REH cell (cell line): ENCODE measurements around a stretch of chr12.

- PRO-cap, result no peak
Observed at GRCh38 chr12:2858301-2858866, 1.5 kb upstream of the TEX52 start.

DNA sequence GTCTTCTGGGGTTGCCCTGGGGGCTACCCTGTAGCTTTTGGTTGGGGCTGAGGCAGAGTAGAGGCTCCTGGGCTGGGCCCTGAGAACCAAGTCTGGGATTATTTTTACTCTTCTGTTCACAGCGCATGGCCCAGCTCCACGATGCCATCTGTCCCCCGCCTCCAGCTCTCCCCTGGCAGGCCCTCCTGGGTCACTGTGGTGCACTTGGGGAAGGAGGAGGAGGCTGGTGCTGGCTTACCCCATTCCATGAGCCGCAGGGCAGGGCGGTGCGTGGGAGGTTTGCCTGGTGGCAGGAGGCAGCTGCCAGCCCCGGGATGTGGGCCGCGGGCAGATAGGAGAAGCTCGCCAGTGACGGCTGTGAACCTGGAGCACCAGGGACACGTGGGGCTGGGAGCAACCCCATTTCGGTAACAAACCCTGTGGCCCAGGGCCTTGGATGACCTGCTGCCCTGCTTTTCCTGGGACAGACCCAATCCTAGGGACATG lies 23.2 kb downstream of the TEAD4 start:
- PRO-cap, result no peak

DNA sequence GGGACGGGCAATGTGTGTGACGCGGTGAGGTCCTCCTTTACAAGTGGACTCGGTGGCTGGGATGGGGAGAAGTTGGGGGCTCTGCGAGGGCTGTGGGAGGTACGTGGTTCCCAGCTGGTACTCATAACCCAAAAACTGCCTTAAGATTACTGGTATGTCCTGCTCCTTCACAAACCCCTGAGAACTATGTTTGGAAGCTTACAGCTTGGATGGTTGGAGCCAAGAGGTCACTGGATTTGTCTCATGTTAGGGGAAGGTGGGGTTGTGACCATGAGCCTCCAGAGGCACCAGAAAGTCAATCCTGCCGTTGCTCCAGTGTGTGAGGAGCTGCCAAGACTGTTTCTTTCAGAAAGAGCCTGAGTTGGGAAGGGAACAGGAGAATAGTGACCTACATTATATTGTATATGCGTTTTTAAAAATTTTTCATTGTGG lies 33.5 kb downstream of the TEAD4 start:
- PRO-cap, result no peak

- PRO-cap, result no peak
Observed at GRCh38 chr12:2999301-2999894, 40.2 kb downstream of the TEAD4 start.

GRCh38 chr12:3041564-3041978 lies 35.6 kb upstream of the TSPAN9 start:
- PRO-cap, result no peak

DNA sequence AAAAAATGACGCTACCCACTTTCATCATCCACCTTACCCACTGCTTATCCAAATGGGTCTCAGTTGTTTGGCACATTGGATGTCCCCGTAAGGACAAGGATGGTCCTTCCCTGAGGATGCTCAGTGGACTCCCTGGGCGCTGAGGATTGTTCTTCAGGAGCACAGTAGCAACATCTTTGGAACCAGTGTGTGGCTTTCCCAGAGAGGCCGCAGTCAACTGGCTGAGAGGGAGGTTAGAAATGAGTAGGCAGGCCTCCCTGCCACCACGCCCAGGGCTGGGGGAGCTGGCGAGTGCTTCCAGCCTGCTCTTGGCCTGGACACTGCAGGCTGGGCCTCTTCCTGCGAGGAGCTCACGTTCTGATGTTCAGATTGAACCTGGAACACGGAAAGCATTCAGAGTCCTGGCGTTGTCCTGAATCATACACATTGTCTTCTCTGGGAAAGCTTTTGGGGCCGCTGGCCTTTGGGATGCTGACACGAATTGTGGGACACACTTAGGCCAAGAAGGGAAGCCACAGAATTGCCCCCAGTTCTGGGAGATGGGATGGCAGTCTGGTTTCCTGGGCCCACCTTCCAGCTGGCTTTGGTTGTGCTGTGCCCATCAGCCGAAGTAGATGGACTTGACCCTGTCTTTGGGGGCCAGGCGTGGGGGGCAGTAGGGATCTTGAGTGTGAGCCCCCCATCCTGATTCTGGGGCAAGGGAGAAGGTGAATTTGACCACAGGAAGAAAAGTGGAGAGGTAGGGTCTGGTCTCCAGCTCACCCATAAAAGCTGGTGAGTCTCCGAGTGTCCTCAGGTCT lies 15.7 kb downstream of the TSPAN9 start:
- PRO-cap, result no peak

GRCh38 chr12:3168699-3169262 lies 91.6 kb downstream of the TSPAN9 start:
- PRO-cap, result no peak

- PRO-cap, result no peak
Observed at GRCh38 chr12:3214345-3215383, 137.5 kb downstream of the TSPAN9 start.

GRCh38 chr12:3239036-3239540 lies 161.9 kb downstream of the TSPAN9 start:
- PRO-cap, result no peak

GRCh38 chr12:3243378-3243860 lies 166.2 kb downstream of the TSPAN9 start:
- PRO-cap, result no peak

GRCh38 chr12:3748098-3749133 lies 4.5 kb downstream of the CRACR2A start:
- PRO-cap, result no peak

DNA sequence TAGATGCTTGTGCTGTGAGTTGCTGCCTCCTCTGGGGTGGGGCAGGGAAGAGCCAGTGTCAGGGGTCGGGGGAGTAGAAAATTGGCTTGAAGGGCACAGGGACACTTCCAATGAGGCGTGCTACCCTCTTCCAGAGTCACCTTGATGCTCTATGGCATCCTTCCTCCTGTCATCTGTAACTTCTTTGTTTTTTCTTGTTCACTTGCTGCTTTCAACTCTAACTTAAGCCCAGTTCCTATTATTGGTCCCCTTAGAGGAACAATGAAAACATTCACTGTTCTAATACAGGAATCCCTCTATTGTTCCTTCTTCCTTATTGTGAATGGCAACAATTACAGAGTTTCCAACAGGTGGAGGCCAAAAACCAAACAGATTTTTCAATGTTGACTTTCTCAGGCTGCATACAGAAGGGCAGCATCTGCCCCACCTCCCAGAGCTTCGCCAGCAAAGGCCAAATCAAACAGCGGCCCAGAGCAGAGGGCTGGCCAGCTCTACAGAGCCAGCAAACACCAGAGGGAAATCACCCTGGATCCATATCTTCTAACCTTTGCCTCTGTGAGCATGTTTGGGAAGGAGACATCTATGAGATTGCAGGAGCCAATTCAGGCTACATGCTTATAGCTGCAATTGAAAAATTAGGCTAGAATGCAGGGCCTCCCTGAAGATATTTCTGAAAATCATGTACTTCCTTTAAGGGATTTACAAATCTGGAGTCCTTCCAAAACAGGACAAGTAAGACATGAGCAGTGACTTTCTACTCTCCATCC lies 4.3 kb upstream of the CRACR2A start:
- PRO-cap, result no peak

- PRO-cap, result no peak
Observed at GRCh38 chr12:3795515-3796059, 42.7 kb upstream of the CRACR2A start.

DNA sequence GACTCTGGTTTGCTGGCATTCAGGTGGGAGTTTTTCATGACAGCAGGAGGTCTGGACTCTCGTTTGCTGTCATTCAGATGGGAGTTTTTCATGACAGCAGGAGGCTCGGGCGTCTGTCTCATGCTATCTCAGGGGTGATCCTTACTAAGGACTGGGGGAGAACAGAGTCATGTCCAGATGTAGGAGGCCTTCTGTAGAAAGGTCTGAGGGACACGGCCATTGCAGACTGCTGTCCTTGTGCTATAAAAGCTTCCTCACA lies 40.2 kb upstream of the PARP11 start:
- PRO-cap, result no peak

DNA sequence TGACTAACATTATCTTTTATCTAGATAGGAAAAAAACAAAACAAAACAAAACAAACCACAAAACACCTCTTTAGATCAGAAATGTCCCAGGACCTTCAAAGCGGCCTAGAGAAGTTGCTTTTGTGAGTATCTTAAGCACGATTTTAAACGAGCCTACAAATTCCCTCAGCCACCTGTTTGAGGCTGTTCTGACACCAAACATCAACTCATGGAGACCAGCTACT lies 77.7 kb upstream of the PARP11 start:
- PRO-cap, result no peak

DNA sequence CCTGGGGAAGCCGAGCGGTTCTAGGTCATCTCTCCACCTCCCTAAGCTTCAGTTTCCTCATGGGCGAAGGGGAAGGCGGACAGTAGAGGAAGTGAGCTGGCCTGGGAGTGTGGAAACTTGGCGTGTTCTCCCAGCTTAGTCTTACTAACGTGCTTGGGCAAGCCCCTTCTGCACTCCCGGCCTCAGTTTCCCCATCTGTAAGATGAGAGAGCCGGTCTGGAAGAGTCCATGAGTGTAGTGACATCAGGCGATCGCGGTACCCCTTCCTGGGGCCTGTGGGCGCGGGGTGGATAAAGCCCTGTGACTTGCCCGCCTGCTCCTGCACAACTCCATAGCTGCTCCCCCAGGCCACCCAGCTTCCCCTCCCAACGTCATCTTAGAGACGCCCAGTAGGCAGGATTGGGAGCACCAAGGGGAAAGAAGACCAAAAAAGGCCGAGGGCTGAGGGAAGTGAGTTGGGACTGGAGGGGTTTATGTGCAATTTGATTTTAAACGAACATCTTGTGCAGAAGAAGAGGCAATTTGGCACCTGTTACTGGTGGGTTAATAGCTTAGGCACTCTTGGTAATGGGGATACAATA lies 158.8 kb upstream of the PARP11 start:
- PRO-cap, result no peak

DNA sequence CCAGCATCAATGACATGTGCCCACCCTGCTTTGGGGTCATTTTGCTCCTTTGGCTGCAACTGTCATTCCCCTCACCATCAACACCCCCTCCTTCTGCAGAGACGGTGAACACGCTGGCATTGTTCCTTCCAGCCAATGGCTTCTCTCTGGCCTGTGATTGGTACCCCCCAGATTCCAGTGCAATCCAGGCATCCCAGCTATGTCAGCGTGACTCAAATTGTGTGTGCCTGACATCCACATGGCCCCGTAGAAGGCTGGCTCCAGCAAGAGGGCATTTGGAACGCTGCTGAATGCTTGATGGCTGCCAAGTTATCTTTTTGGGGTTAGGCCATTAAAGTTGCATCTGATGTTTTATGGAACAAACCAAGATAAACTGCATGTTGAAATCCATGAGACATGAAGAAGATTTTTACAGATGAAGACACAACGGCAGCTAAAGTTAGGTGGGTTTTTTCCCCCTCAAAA lies 20.9 kb upstream of the CCND2 start:
- PRO-cap, result no peak

- PRO-cap, result bidirectional peak, plus-strand start at chr12:4269436, minus-strand start at chr12:4269354
Observed at GRCh38 chr12:4269161-4270148, 4.1 kb upstream of the CCND2 start.

DNA sequence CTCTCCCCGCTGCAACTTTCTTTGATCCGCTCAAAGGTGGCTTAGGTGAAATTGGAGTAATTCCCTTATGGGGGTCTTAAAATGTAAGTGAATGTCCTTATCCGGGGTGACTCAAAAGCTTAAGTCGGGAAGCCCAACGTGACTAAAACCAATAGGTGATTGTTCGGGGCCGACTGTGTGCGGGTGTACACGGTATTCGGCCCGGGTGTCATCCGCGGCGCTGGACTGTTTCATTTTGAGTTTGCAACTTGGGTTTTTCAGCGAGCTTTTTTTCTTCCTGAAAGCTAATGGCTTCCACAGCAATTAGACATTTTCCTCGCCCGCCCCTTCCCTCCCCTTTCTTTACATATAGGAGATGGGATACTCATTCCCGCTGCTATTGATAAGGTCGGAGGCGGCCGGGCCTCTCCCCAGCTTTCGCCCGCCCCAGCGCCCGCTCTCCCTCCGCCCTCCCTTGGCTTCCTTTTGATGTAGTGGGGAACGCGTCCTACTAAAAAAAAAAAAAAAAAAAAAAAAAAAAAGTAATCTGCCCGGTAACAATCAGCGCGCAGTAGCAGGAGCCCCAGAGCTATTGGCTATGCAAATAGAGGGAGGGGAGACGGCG lies 1.9 kb upstream of the CCND2 start:
- PRO-cap, result bidirectional peak, plus-strand start outside the sequence, minus-strand start at position 456 of the sequence

DNA sequence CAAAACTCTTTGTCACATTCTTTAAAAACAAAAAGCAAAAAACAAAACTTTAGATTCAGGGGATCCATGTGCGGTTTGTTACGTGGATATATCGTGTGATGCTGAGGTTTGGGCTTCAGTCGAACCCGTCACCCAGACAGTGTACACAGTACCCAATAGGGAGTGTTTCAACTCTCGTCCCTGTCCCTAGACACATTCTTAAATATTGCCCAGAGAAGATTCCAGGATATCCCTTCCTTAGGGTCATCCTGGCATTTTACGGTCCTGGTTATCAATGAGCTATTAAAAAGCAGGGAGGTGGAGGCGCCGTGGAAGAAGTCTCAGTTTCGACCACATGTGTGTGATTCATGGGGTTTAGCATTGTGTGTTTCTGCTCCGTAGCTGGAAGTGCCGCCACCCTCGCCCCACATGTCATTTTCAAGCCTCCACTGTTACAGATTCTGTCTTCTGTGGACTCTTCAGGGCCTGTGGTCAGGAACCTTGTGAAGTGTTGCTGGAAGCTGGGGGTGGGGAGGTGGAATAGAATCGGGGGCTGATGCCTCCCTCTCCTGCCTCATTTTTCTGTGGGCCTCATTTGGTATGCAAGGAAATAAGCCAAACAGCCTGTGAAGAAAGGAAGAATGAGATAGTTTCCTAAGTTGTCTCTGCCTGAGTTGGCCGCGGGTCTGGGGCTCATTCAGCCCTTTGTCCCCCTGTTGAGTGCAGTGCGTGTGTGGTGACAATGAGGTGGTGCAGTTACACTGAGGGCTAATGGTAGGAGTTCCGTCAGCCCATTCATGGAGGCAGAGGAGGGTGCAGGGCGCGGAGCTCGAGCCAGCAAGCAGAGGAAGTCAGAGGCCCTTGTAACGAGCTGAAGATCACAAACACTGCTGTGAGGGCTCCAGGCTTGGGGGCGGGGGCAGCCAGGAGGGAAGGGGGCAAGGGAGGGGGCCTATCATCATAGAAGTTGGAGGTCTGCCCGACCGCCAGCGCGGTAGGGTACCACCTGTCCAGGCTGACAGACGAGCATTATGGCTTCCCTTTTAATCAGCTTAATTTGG lies 20.1 kb downstream of the CCND2 start:
- PRO-cap, result no peak